Transverse colon (tissue), 4 donors: Measurements from ENCODE around the gene IGFBP5.

DNA sequence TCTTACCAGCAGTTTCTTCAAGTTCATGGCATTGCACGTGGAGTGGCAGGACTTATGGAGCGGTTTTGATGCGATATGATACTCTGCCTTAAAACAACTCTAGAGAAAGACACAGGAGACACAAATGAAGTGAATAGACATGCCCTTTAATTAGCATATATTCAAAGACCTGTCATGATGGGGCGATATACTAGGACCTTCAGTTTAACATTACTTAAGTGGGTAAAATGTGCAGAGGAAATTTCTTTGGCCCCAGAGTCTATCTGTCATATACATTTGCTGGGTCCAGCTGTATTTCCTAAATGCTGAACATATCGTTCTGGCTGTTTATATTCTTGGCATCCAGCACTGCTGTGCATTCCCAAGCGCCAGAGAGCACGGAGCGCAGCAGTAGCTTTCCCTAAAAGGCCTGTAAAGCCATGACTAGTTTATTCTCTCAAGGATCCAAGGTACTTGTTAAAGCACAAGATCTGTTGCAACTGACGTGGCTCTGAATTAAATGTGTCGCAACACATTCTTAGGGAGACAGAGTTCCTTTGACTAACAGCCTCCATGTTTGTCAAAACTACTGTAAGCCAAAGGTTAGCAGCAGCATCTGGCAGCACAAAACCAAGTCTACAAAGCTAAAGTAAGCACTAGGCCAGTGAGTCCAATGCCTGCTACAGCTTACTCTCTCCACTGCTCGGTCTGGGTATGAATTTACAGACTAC lies 188.4 kb upstream of the FN1 start:
- PRO-cap, result no peak
- RAMPAGE, long total RNA, 4 experiments, result no peak in any of the 4 experiments

- PRO-cap, result no peak
- RAMPAGE, long total RNA, 4 experiments, result no peak in any of the 4 experiments
These were observed 1.4 kb upstream of the XRCC5 start for GRCh38 chr2:216107650-216108294.

DNA sequence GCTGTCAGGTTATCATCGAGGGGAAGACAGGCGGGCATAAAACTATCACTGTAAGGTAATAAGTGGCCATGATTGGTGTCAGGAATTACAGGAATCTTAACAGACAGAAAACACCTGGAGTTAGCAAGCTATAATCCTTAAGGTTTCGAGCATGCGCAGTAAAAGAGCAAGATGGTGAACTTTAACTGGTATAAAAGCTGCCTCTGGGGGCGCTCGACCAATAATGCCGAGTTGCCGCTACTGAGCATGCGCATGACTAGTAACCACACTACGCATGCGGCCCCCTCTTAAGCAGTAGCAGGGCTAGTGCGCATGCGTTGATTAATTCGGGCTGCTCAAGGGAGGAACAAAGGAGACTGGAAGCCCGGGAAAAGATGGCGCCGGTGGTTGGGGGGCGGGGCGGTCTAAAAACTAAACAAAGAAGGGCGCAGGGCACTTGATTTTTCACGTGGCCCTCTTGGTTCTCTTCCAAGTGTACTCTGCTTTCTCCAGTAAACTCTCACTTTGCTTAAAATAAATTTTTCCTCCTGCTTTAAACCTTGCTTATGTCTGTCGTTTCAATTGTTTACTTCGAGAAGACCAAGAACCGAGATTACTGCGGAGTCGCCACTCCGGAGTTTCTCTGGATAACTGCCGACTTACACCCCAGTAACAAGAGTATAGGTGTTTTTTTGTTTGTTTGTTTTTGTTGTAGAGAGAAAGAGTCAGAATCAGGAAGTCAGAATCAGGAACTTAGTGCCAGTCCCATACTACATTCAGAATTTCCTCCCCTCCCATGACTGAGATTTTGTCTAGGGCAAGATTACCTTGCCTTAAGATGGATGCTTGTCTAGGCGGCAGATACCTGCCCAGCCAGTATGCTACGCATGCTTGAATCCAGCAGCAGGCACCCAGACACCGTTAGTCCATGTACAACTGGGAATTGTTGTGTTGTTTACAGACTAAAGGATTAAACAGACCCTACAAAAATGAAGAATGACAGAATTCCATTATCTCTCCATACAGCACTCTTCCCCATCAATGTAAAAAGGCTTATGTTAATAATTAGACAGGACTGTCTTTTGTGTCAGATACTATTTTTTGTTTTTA lies 5.8 kb downstream of the XRCC5 start:
- PRO-cap, result unidirectional peak, plus-strand start at position 377 of the sequence
- RAMPAGE, long total RNA, 4 experiments, result no peak in any of the 4 experiments

DNA sequence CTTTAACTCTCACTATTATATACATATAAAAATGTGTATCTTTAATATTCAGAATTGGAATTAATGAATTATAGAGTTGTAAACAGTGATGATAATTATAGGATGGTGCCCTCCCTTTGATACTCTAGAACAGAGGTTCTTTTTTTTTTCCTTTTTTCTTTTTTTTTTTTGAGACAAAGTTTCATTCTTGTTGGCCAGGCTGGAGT lies 15.8 kb downstream of the XRCC5 start:
- PRO-cap, result no peak
- RAMPAGE, long total RNA, 4 experiments, result no peak in any of the 4 experiments

- PRO-cap, result no peak
- RAMPAGE, long total RNA, 4 experiments, result start-site peak on the plus strand in 1 of 4 experiments, at chr2:216179664-216179855 at its widest, 9 reads per replicate
These were observed 70.4 kb downstream of the XRCC5 start for GRCh38 chr2:216179135-216180303.

GRCh38 chr2:216339717-216340784 lies 32.2 kb downstream of the MARCHF4 start:
- PRO-cap, result no peak
- RAMPAGE, long total RNA, 4 experiments, result no peak in any of the 4 experiments

DNA sequence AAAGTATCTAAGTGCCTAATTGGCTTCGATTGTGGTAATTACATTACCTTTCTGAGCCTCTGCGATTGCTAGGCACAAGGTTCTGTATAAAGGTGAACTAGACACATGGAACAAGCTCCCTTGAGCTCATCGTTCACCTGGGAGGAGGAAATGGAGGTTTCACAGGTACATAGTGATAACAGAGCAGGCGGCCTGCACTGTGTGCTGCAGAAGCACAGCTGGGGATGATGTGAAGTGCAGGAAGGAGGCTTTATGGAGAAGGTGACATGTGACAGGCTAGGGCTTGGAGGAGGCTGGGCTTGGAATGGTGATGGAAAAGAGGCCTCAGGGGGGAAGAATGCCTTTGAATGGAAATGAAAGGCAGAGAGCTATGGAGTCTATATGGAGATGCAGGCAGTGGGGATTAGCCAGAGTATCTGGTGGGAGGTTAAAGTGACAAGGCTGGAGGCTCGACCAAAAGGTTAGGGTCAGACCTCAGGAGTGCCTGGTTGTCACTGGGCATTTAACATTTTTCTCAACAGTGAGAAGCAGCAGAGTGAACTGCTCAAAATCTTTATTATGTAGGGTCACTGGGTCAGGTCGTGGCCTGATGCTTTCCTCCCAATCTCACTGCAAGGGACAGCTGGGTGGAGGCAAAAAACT lies 22.8 kb downstream of the MARCHF4 start:
- PRO-cap, result no peak
- RAMPAGE, long total RNA, 4 experiments, result no peak in any of the 4 experiments

- PRO-cap, result no peak
- RAMPAGE, long total RNA, 4 experiments, result no peak in any of the 4 experiments
These were observed 553 bp upstream of the MARCHF4 start for GRCh38 chr2:216372709-216373362.

- PRO-cap, result no peak
- RAMPAGE, long total RNA, 4 experiments, result no peak in any of the 4 experiments
These were observed 6.8 kb downstream of the RPL37A start for GRCh38 chr2:216505388-216505883.

DNA sequence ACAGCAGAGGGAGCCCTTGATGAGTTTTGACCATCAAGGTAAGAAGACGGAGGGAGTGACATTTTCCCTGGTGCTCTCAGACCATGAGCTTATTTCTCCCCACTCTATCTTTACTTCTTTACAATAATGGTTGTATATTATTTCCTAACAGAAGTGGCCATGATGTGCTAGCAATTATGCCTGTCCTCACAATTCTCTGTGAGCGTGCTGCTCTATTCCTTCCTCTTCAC lies 20.6 kb downstream of the RPL37A start:
- PRO-cap, result no peak
- RAMPAGE, long total RNA, 4 experiments, result no peak in any of the 4 experiments

- PRO-cap, result no peak
- RAMPAGE, long total RNA, 4 experiments, result no peak in any of the 4 experiments
These were observed 42.3 kb downstream of the RPL37A start for GRCh38 chr2:216540737-216541529.

GRCh38 chr2:216546999-216547441 lies 48.4 kb downstream of the RPL37A start:
- PRO-cap, result no peak
- RAMPAGE, long total RNA, 4 experiments, result no peak in any of the 4 experiments

DNA sequence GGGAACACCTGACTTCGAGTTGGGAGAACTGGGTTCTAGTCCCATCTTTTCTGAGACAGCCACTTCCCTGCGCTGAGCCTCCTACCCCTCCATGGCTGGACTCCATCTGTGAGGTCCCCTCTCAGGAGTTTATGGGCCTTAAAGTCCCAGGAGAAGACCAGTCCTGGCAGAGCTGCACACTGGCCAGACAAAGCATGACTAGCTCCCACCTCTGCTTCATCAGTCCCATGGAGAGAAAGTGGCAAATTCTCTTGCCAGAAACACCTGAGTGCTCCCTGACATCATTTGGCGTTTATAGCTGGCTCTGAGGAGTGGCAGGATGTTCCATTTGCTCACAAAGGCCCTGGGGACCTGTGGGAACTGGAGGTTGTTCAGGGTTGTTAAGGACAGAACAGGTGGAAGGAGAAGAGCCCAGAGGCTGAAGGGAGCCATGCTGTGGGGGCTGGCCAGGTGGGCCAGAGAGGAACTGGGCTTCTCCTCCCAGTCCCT lies 56.0 kb downstream of the RPL37A start:
- PRO-cap, result no peak
- RAMPAGE, long total RNA, 4 experiments, result no peak in any of the 4 experiments

- PRO-cap, result no peak
- RAMPAGE, long total RNA, 4 experiments, result no peak in any of the 4 experiments
These were observed 60.2 kb upstream of the IGFBP2 start for GRCh38 chr2:216572695-216573754.

DNA sequence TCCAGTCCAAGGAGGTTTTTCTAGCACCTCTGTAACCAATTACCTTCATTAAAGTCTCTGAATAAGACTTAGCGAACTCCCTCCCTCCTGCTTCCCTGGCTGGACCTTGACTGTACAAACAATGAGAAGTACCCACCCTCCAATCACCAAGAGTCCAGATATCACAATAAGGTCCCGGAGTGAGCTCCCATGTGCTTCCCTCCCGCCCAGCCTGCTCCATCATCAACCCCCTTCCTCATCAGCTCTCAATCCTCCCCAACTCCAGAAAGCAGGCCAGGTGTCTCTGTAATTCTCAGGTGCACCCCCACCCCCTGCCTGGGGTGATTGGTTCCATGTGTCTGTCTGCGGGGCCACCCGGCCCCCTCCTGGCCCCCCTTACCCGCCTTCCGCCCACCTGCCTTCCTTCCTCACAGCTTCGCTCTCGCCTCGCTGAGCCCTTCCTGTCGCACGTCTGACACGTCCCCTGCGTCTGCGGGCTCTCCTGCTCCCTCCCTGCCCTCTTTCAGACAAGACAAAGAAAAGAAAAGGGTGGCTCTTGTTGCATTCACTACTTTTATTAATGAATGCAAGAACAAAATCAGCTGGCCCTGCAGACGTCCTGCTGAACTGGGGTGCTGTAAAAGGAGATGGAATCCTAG lies 26.6 kb upstream of the IGFBP2 start:
- PRO-cap, result no peak
- RAMPAGE, long total RNA, 4 experiments, result no peak in any of the 4 experiments

DNA sequence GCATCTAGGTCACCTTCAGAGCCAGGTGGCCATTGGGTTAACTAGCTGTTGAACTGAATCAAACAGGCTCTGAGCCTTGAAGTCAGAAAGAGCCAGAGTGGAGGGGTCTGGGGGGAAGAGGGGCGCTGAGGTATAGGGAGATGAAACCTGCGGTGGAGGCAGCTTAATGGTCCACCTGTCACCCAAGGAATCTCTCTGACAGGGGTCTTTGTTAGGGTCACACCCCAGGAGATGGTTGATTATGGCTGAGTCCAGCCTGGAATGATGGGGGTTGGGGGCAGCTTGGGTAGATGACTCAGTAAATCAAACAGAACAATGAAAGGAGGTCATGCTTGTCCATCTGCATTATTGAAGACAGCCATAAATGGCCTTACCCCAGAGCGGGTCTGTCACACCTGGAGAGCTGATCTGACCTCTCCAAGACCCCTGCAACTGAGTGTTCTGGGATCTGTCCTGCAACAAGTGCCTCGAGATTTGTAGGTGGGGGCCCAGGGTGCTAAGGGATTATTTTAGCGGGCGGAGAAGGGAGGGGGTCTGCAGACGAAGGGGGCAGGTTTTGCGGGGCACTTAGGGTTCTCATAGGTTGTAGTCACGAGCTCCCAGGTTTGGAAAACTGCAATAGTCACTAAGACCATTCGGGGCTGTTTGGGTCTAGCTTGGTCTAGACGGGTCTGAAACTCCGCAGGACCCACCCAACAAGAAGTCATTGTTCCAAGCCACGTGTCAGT lies 828 bp upstream of the IGFBP2 start:
- PRO-cap, result no peak
- RAMPAGE, long total RNA, 4 experiments, result no peak in any of the 4 experiments

DNA sequence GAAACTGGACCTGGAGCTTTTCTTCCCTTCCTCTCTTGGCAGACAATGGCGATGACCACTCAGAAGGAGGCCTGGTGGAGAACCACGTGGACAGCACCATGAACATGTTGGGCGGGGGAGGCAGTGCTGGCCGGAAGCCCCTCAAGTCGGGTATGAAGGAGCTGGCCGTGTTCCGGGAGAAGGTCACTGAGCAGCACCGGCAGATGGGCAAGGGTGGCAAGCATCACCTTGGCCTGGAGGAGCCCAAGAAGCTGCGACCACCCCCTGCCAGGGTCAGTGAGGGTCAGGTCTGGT lies 27.2 kb downstream of the IGFBP2 start:
- PRO-cap, result no peak
- RAMPAGE, long total RNA, 4 experiments, result start-site peak on the plus strand in 1 of 4 experiments, centred at position 144 of the sequence, 42 reads per replicate

- PRO-cap, result no peak
- RAMPAGE, long total RNA, 4 experiments, result no peak in any of the 4 experiments
These were observed 24.3 kb downstream of the IGFBP5 start for GRCh38 chr2:216671021-216671502.

- PRO-cap, result bidirectional peak, plus-strand start at chr2:216695539, minus-strand start at chr2:216695547
- RAMPAGE, long total RNA, 4 experiments, result start-site peak on the minus strand in 4 of 4 experiments, at chr2:216695494-216695554 at its widest, 65 to 428 reads per replicate
These were observed at the start of gene IGFBP5 for GRCh38 chr2:216695173-216696019. Gene IGFBP5, minus strand, starts transcription at chr2:216695549.

- PRO-cap, result no peak
- RAMPAGE, long total RNA, 4 experiments, result no peak in any of the 4 experiments
These were observed 52.1 kb downstream of the TNP1 start for GRCh38 chr2:216807673-216808342.